Parotid gland (tissue), 1 donor: ENCODE measurements around the gene FBXW8.

DNA sequence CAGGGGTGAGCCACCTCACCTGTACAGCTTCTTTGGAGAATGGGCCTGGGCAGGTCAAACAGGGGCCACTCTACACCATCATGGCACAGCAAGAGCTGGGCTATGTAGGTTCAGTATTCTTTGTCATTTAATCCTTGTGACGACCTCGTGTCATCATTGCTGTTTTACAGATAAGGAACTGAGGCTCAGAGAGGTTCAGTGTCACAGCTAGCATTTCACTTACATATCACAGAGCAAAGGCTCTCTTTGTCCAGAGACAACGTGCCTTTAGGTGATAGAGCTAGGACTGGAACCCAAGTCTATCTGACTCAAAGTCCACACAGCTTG is 804 bp upstream of the MAP1LC3B2 start:
- PRO-cap: no peak

DNA sequence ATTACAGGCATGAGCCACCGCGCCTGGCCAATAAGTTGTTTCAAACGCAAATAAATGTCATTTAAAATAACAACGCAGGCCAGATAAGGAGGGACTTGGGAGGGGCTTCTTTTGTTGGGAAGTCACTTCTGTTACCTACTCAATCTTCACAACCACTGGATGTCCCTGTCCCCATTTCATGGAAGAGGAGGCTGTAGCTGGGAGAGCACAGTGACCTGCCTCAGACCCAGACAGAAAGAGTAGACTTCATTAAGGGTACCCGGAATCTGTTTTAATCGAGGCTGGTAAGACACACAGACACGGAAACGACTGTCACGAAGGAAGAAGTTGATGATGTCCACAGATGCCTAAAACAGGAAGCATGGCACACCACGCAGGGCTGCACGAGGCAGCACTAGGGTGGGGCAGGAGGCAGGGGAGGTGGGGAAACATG is 34.9 kb downstream of the MAP1LC3B2 start:
- PRO-cap: no peak

GRCh38 chr12:116601604-116602016 is 42.4 kb downstream of the MAP1LC3B2 start:
- PRO-cap: no peak

GRCh38 chr12:116687770-116688325 is 50.0 kb downstream of the SPRING1 start:
- PRO-cap: no peak

DNA sequence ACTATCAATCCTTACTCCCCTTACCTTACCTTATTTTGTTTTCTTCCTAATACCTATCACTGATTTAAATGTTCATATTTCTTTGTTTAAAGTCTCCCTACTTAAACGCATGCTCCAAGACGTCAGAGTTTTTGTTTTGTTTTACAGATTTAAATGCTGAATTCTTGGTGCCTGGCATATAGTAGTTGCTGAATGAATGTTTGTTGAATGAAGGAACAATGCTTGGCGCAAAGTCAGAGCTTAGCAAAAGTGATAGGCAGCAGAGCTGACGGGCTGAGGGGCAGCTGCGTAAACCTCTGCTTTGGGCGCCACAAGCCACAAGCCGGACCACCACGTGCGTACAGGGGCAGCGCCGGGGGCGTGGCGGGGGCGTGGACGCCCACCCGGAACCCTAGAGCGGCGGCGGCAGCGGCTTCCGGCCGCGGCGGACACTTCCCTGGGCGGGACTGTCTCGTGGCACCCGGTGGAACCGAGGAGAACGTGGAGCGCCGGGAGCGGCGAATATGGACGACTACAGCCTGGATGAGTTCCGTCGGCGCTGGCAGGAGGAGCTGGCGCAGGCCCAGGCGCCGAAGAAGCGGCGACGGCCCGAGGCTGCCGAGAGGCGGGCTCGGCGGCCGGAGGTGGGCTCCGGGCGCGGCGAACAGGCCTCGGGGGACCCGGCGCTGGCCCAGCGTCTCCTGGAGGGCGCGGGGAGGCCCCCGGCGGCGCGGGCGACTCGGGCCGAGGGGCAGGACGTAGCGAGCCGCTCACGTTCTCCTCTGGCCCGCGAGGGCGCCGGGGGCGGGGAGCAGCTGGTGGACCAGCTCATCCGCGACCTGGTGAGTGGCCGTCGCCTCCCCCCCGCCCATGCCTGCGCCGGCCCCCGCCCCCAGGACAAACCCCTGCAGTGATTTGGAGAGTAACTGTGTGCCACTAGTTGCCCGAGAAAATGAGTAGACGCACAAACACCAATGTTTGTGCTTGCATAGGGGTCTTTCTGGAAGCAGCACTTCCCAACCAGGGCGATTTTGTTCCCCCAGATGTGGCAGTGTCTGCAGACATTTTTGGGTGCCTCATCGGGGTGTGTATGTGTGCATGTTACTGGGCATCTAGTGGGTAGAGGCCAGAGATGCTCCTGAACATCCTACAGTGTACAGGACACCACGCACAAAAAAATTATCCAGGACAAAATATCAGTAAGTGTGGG is at the start of gene FBXW8:
TSS of gene FBXW8 (plus strand) at position 416 of the 1,189 bp plus-strand sequence.
- PRO-cap: unidirectional peak, plus-strand start at position 459 of the sequence

- PRO-cap: no peak
Observed at GRCh38 chr12:117068329-117068877, 30.8 kb downstream of the TESC start.

DNA sequence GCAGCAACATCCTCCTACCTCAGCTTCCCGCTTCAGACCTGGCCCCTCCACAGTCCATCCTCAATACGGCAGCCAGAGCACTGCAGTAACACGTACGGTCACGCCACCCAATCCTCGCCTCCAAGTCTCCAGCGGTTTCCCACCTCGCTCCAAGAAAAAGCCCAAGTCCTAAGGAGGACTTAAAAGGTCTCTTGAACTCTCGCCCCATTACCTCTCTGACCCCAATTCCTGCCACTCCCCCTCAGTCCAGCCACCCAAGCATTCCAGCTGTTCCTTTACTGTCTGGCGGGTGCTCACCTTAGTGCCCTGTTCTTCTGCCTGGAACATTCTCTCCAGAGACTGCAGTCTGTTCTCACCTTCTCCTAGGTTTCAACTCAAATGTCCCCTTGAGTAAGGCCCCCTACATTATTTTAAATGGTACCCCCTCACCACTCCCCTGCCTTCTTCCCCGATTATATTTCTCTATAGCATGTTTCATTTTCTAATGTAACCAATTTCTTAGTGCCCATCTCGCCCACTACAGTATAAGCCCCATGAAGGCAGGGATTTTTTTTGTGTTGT is 11.8 kb downstream of the FBXO21 start:
- PRO-cap: no peak

DNA sequence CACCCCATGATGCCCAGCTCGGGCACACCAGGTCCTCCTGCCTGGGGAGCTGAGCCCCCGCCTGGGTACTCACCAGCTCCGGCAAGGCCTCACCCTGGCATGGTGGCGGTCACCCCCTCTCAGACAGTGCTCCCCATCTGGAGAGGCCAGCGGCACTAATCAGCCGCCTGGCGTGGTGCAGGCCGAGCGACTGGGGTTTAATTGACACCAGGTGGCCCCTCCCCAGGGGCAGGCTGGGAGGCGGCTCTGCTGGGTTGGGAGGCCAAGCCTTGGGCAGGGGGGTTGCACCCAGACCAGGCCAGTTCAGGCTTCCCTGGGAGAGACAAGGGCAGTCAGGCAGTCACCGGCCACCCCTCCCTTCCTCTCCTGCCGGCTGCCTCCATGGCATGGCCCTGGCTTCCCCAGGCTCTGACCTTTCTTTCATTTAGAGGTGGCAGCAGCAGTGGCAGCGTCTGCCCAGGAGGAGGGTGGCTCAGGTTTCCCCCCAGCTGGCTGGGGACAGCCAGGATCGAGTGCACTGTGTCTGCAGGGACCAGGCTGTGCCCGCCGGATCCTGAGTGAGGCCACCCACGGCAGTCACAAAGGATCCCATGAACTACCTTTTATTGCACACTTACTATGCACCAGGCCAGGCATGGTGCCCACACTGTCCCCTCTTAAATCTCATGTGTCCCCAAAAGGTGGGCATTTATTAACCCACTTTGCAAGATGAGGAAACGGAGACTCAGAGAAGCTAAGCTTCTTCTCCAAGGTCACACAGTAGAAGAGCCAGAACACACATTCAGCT is 78.2 kb upstream of the NOS1 start:
- PRO-cap: no peak

- PRO-cap: no peak
Observed at GRCh38 chr12:117967956-117968741, 641 bp downstream of the KSR2 start.

DNA sequence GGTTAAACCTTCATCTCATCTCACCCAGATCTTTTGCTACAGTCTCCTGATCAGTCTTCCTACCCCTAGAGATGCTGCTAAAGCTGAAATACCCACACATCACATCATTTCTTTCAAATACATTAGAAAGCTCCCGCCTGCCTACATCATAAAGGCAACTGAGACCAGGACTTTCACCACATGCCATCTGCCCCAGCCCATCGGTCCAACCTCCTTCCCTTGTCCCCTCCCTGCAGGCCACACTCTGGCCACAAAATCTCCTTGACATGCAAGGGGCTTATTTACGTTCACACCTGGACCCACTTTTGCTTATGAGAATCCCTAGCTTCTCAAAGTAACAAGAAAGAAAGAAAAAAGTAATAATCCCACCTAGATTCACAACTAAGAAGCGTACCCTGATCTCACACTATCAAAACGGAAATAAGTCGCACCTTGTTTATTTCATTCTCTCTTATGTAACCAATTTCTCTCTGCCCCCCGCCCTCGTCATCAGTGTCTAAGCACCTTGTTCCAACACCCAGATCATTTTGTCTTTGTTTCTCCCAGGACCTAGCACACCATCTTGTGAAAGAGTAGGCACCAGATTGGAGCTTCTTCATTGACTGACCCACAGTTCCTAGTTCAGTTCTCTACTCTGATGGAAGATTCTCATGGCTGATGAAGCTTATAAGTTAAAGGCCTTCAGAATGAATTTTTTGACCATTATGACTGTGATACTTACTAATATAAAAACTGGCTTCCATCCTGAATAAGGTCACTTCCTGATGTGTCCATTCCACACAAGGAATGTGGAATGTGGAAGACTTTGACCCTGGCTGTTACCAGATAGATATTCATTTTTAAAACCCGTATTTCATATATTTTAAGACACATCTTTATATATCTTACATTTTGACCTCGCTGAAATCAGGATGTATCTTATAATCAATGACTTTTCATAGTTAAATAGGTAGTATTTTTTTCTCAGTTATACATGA is 7.7 kb downstream of the WSB2 start:
- PRO-cap: no peak

- PRO-cap: no peak
Observed at GRCh38 chr12:118068384-118069189, 7.6 kb upstream of the WSB2 start.

- PRO-cap: no peak
Observed at GRCh38 chr12:118101976-118102636, 1.7 kb downstream of the VSIG10 start.

GRCh38 chr12:118189546-118190250 is 53.8 kb downstream of the PEBP1 start:
- PRO-cap: no peak

- PRO-cap: no peak
Observed at GRCh38 chr12:118498140-118498607, 121.8 kb downstream of the SUDS3 start.

DNA sequence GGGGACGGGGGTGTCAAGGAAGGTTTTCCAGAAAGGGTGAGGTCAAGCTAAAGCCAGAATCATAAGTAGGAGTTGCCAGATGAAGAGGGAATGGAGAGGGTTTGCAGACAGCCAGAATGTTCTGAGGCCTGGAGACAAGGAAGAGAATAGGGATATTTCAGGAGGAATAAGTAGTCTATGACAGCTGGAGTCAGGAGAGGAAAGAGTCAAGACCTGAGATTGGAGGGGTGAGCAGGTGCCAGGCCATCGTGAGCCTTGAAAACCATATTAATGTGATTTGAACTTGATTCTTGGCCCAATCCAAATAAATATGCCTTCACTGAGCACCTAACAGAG is 29.2 kb upstream of the HSPB8 start:
- PRO-cap: no peak

DNA sequence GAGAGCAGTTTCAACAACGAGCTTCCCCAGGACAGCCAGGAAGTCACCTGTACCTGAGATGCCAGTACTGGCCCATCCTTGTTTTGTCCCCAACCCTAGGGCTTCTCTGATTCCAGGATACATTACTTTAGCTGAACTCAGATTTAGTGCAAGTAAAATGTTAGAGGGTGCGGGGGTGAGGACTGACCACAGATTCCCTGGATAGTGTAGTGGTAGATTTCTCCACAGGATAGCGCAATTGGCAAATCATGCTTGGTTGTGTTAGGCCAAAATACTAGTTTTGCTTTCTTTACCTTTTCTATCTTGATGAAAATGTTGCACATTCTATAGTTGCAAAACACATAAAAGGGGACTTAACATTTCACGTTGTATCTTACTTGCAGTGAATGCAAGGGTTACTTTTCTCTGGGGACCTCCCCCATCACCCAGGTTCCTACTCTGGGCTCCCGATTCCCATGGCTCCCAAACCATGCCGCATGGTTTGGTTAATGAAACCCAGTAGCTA is 15.1 kb downstream of the HSPB8 start:
- PRO-cap: no peak

DNA sequence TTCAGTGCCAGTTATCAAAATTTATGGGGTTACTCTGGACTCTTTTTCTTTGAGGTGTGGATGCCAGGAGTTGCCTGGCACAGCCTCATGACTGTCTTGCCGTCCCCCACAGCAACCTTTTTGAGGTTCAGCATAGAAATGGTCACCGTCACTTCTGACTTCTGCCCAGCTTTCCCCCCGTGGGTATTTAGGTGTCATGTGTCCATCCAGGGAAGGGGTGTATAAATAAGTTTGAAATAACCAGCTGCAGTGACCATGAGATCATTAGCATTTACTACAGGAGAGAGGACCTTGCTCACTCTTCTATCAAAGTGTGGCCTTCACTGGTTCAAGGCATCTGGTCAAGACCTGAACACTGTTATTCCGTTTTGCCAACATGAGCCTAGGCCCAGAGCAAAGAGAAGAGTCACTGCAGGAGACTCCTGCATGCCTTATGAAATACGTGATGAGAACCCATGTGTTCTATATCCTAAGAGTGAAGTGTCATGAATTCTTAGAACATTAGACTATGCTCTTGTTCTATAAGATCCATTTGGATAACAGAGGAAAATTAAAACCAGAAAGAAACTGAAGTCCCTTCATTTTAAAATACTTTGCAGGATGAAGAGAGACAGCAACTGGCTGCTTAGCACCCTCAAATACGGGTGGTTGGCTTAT is 22.4 kb downstream of the TMEM233 start:
- PRO-cap: no peak

DNA sequence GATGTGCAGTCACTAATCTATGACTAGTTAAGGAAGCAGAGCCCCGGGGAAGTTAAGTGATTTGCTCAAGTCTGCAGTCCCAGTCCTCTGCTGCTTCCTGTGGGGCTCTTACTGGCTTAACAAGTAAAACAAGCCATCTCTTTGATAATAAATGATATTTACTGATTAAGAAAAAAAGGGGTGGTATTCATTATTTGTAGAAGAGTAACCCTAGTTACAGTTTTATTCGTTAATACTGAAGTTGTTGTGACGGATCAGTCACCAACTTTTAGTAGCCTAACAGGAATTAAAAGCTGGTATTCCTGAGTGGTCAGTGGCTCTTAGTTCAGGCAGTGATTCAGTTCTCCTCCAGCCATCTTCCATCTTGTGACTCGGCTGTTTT is 21.7 kb downstream of the BICDL1 start:
- PRO-cap: no peak

DNA sequence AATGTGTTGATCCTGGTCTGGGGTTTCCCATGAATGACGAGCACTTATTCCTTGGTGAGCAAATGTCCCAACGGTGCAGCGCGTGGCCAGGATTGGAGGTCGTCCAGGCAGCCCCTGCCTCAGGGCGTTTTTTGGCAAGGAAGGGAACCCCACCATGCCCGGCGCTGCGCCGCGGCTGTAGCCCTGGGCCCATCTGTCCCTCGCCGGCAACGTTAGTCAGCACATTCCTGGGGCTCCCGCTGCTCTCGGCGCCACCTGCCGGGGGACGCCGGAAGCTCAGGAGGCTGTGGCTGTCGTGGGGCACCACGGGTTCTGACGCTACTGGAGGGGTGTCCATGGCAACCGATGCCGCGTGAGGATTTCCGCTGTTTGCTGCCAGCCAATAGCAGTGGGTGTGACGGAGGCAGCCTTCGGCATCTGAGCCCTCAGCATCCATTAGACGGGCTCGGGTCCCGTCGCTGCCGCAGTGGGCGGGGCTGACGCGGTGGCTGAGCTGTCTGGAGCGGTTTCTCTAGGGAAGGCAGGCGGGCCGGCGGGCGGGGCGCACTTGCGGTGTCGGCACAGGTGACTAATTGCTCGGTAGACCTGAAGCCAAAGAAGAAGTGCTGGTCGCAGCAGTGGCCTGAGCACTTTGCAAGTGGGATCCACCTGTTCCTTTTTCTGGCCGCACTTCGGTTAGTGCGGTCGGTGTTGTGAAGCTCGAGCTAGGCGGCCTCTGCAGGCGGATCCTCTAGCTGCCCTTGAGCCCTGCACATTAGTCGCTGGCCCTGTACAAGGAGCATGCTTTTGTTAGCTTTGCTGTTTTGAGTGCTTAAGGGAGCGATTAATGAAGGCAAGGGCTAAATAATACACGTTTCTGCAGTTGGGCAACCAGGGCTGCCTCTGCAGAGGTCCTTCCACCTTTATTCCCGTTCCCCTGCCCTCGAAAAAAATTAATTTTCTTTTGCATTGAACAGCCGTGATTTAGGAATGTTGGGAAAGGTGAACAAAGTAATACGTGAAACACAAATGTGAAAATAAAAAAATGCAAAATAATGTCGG is 29.4 kb downstream of the RAB35 start:
- PRO-cap: bidirectional peak, plus-strand start at position 523 of the sequence, minus-strand start at position 218 of the sequence

- PRO-cap: no peak
Observed at GRCh38 chr12:120108234-120108802, 8.2 kb downstream of the RAB35 start.